Duodenum (tissue), 1 donor: ENCODE measurements around the genes SRSF5, ADAM21 and MED6.

DNA sequence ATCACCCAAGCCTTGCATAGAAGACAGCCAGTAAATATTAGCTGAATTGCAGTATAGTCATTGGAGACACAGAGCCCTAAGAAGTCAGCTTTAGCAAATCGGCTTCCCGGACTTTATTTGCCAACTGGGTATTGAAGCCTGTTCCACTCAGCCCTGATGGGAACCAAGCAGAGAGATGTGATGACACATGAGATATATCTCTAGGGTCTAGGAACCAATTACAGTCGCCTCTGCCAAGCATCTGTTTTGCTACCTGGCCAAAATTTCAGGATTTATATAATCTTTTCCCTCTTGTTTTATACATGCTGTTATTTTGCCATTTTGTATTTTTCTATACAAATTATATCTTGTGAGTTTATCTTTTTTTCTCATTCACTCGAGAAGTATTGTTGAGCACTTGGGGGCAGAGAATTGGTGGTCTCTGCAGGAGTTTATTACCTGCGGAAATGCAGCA lies 37.9 kb downstream of the SUSD6 start:
- PRO-cap: no peak

DNA sequence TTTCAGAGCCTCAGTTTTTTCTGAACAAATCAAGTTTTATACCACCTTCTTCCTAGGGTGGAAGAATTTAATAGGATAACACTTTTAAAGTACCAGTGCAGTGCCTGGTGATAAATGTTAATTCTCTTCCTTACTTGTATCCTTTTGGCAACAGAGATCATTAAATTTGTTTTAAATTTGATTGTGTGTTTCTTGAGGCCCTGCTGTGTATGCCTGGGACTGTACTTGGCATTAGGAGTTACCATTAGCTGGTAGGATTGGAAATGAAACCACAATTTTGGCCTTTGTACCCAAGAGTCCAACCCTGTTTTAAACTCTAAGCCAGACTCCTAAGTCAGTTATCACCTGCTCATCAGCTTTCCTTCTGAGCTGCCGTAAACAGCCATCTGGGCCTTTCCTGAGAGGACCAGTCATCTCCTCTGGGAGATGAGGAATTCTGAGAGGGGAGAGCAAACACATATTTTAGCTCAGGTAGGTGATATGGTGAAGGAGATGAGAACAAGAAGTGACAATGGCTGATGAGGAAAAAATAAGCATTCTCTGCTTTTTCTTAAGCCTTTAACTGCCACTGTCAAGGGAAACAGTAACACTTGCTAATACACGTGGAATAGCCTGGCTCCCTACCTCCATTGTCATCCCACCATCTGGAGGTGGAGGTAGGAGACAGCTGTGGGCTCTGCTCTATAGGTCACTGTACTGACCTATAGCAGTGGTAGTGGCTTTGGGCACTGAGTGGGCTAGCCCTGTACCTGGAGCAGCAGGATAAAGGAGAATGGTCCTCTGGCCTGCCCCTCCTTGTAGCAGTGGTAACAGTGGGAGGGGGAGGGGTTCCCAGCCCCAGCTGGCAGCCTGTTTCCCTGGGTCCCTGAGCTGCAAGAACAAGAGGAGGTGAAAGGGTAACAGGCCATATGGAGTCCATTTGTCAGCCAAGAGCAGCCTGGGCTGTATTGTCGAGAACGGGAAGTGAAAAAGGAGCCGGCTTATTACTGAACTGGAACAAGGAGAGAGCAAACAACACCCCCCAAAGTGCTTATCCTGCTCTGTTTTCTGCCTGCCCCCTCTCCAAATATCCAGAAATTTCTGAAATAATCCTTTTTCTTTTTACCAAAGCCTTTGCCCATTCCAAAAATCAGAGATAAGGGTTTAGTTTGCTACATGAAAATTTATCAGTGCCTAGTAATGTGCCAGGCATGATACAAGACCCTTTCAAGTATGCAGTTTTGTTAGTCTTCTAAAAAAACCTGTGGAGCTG lies 74.0 kb upstream of the SRSF5 start:
- PRO-cap: no peak

GRCh38 chr14:69693919-69694815 lies 72.8 kb upstream of the SRSF5 start:
- PRO-cap: no peak

- PRO-cap: no peak
These were observed 71.2 kb upstream of the SRSF5 start for GRCh38 chr14:69695615-69696309.

GRCh38 chr14:69696613-69697285 lies 70.2 kb upstream of the SRSF5 start:
- PRO-cap: no peak

GRCh38 chr14:69708793-69709168 lies 58.2 kb upstream of the SRSF5 start:
- PRO-cap: no peak

- PRO-cap: no peak
These were observed 49.2 kb upstream of the SRSF5 start for GRCh38 chr14:69717596-69718202.

GRCh38 chr14:69719147-69719999 lies 47.6 kb upstream of the SRSF5 start:
- PRO-cap: no peak

DNA sequence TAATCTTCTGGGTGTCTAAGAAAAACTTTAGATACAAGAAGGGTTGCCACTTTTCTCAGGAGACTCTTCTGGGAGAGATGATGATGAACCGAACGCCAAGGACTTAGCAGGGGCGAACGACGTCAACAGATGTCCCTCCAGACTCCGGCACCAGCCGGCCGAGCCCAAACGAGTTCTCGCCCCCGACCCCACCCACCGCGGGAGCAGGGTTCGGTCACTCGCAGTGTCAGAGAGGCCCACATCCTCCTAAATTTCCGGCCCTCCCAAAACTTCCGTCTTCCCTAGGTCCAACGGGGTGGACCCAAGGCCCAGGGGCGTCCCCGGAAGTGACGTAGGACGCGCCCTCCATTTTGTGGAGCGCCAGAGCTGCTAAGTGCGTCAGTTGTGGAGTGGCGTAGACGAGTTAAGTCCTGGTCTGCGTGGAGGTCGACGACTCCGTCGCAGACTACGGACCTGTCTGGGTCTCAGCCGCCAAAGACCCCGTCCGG lies at the start of gene SRSF5:
Gene SRSF5, plus strand, starts transcription at position 378 of the 488 bp plus-strand sequence.
- PRO-cap: bidirectional peak, plus-strand start at position 381 of the sequence, minus-strand start at position 328 of the sequence

DNA sequence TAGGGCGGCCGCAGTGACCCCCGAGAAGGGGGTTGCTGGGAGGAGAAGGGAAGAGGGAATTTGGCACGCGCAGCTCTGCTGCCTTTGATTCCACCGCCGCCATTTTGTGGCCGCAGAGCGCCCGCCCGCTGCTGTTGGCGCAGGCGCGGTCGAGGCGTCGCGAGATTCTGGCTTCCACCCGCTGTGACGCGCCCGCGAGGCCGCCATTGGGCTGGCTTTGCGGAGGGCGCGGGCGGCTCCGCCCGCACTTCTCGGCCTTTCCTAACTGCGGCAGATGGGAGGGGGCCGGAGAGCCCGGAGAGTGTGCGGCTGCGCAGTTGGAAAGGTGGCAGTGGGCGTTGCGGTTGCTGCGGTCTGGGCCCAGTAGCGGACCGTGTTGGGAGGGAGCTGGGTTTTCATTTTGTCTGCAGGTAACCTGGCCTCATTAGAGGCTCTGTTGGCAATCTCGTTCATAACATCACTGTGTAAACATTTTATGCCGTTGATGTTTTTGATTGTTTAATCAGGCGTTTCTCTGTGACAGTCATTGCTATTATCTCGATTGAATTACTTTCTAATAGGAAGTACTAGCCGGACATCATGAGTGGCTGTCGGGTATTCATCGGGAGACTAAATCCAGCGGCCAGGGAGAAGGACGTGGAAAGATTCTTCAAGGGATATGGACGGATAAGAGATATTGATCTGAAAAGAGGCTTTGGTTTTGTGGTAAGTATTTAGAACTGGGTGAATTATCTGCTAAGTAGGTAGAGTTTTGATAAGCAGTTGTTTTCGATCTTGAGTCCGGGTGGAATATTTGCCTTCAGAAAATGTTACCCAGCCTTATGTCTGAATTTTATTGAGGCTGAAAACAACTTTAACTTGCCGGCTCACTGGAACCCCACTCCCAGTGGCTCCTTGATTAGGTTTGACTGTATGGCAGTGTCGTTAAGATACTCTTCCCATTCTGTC lies 910 bp downstream of the SRSF5 start:
- PRO-cap: bidirectional peak, plus-strand start at position 214 of the sequence, minus-strand start at position 106 of the sequence

- PRO-cap: no peak
These were observed 2.8 kb downstream of the SRSF5 start for GRCh38 chr14:69769451-69770408.

DNA sequence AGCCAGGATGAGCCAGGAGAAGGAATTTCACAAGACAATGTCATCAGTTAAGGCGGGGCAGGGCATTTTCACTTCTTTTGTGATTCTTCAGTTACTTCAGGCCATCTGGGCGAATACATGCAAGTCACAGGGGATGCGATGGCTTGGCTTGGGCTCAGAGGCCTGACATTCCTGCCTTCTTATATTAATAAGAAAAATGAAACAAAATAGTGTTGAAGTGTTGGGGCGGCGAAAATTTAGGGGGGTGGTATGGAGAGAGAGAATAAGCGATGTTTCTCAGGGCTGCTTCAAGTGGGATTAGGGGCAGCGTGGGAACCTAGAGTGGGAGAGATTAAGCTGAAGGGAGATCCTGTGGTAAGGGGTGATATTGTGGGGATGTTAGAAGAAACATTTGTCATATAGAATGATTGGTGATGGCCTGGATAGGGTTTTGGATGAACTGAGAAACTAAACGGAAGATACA lies 65.7 kb downstream of the COX16 start:
- PRO-cap: no peak

GRCh38 chr14:70452027-70452269 lies at the start of gene ADAM21:
Gene ADAM21 (plus strand): TSS chr14:70452174.
- PRO-cap: no peak

- PRO-cap: no peak
These were observed 2.6 kb upstream of the ADAM20 start for GRCh38 chr14:70537080-70538064.

- PRO-cap: bidirectional peak, plus-strand start at chr14:70600770, minus-strand start at chr14:70600653
These were observed at the start of gene MED6 for GRCh38 chr14:70600102-70601140. Gene MED6 (minus strand): TSS chr14:70600655.

DNA sequence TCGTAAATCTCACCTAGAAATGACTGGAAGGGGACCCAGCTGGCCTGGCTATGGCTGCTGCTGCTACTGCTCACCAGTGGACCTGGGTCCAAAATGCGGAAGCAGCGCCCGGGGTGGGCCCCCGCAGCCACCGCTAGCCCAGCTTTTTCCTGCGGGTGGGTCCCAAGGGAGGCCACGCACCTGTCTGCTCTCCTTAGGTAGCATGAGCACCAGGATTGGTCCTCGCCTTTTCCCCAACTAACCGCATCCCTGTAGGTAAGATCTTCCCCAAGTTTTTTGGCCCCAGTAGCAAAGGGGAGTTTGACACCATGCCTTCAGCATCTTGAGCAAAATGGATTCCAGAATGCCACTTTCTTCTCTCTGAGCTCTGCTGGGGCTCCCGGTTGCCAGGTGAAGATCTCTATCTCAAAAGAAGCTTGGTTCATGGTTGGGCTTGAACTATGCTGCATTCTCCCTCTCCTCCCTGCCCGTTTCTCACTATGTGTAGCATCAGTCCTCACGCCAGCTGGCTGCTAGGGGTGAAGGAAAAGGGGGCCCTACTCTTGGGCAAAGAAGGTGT lies 1.1 kb downstream of the TTC9 start:
- PRO-cap: unidirectional peak, minus-strand start at position 84 of the sequence

- PRO-cap: no peak
These were observed 76.5 kb downstream of the MAP3K9 start for GRCh38 chr14:70732701-70733420.

GRCh38 chr14:70886674-70887171 lies 20.5 kb upstream of the PCNX1 start:
- PRO-cap: no peak

- PRO-cap: no peak
These were observed 66.0 kb downstream of the PCNX1 start for GRCh38 chr14:70973011-70973881.

- PRO-cap: no peak
These were observed 70.1 kb downstream of the PCNX1 start for GRCh38 chr14:70977328-70977814.